Right cardiac atrium (tissue), 1 donor: Measurements from ENCODE around the genes STEAP4, CFAP69 and MTERF1.

DNA sequence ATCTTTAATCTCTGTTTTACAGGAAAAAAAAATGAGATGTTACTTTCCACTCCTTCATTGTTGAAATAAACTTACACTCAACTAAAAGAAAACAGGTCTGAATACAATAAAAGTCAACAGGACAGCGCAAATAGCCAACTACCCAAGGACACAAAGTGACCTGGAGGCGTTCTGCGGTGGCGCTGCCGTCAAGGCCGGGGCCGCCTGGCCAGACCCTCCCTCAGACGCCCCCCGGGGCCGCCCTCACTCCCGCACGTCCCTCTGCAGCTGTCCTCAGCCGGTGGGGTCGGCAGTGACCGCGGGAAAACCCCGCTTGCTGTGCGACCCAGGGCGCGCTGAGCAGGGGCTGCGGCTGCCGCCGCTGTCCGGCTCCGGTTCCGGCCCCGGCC, 547 bp downstream of the SLC25A40 start:
- PRO-cap = no peak

GRCh38 chr7:87926419-87927277, 7.4 kb upstream of the ADAM22 start:
- PRO-cap = no peak

DNA sequence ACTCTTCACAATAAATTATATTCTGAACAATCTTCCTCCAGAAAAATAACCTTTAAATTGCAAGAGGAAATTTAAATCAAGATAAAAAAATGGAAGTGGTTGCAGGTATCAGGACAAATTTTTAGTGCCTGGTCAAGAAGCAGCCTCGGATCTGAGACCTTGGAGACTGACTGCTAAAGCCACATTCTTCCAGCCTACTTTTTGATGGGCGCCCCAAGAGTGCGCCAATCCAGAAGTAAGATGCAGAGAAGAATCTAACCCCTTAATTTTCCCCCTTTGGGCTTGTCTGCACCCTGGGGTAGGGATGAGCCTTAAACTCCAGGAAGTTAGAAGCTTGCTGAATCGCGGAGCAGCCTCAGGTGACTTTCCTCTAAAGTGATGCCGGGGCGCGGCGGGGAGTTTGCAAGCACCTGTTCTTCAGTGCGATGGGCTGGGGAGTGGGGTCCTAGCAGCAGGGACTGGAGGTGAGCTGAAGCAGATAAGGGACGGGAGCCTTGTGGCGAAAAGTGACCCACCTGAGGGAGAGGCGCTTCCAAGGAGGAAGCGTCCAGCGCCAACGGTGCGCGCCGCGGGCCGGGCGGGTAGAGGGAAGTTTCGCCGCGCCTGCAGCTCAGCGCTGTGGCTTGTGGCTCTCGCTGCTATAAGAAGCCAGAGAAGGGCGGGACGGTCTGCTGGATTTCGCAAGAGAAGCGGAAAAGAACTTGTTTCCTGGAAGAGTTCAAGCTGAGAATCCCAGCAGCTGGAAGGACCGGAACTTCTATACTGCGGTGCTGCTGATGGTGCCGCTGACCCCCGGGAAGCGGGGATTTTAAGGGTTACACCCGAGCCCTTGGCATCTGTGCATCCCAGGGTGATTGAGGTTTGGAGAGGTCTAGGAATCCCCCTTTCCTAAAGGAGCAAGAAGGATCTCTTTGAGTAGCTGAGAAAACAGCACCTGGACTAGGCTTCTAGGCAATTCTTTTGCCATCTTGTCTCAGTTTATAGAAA, at the start of gene STEAP4:
TSS of gene STEAP4 (minus strand) at position 618 of the 987 bp plus-strand sequence.
- PRO-cap = bidirectional peak, plus-strand start at position 726 of the sequence, minus-strand start at position 615 of the sequence

- PRO-cap = no peak
Measured at GRCh38 chr7:88346935-88347604, 40.4 kb upstream of the STEAP4 start.

DNA sequence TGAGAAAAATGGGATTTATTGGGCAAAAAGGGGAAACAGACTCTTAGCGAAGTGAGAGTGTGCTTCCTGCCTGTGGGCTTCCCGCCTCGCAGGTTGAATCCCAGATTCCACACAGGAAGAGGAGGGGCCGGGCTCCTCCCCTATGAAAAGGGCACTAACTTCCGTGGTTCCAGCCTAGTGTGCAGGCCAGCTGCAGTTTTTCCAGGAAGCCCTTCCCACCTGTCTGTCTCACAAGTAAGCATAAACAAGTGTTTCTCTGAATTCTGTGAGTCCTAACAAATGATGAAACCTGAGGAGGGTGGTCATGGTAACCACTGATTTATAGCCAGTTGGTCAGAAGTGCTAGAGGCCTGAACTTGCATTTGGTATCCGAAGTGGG, 54.6 kb upstream of the STEAP4 start:
- PRO-cap = no peak

- PRO-cap = bidirectional peak, plus-strand start at chr7:88758997, minus-strand start at chr7:88758944
Measured at GRCh38 chr7:88758810-88759190, 700 bp upstream of the ZNF804B start.

GRCh38 chr7:90118536-90119097, 35.7 kb upstream of the STEAP1 start:
- PRO-cap = no peak

- PRO-cap = no peak
Measured at GRCh38 chr7:90214329-90215324, 3.1 kb downstream of the STEAP2 start.

- PRO-cap = no peak
Measured at GRCh38 chr7:90222826-90223290, 11.3 kb downstream of the STEAP2 start.

- PRO-cap = no peak
Measured at GRCh38 chr7:90229633-90230474, 15.1 kb upstream of the CFAP69 start.

- PRO-cap = no peak
Measured at GRCh38 chr7:90231298-90231692, 13.7 kb upstream of the CFAP69 start.

GRCh38 chr7:90244427-90245557, at the start of gene CFAP69:
Gene CFAP69 (plus strand): TSS chr7:90245174.
- PRO-cap = bidirectional peak, plus-strand start at chr7:90245226, minus-strand start at chr7:90245085

DNA sequence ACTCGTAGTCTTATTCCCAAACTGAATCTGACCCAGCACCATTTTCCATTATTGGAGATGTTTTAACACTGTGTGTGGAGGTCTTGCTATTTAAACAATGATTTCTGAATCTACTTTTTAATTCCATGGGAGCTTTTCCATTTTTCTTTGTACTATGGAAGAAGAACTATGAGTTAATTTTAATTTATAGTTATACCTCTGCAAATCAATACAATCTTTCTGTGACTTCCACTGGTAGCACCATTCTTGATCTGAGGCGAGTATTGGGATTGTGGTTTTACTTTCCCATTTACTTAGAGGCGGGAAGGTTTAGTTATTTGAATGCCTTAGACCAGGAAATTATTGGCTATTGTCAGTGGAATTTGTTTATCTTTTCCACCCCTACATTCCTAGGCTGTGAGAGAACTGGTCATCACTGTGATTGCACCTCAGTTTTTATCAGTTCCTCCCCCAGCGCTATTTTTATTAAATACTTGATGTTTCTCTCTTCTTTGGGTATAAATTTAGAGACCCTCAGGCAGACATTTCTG, 29.8 kb downstream of the CDK14 start:
- PRO-cap = no peak

DNA sequence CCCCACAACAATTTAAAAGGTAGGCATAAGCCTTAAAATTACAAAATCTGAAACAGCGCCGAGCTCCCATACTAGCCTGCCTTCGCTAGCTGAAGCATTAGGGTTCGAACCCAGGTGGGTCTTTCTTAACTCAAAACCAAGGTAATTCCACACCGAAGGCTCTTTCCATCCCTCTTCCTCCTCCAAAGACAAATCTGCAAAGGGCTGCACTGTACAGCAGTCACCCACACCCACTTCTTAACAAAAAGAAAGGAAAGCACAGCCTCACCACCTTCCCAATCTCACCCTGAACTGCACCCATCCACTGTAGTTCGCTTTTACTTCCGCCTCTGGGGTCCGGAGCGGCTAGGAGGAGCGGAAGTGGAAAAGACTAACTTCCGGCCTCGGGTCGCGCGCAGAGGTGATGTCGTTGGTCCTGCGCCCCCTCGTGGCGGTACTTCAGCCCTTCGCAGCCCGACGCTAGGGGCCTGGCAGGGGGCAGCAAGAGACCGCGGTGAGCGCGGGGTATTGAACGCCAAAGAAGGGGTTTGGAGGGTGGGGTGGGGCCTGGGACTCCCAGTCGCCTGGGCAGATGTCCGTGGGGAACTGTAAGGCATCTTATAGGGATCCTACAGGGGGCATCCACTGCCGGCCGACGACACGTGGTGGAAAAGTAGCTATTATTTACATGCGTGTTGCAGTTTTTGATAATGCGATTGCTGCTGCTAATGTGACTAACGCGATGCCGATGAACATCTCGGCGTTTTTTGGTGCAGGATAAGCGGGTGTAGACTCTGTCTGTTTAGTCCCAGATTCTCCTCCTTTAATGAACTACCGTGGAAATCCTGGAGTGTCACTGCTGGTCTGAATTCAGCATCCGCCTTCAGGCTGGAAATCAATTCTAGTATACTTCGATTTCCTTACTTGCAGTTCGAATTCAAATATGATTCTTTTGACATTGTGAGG, at the start of gene MTERF1:
TSS of gene MTERF1 (minus strand) at position 331 of the 945 bp plus-strand sequence.
- PRO-cap = bidirectional peak, plus-strand start at position 456 of the sequence, minus-strand start at position 322 of the sequence

DNA sequence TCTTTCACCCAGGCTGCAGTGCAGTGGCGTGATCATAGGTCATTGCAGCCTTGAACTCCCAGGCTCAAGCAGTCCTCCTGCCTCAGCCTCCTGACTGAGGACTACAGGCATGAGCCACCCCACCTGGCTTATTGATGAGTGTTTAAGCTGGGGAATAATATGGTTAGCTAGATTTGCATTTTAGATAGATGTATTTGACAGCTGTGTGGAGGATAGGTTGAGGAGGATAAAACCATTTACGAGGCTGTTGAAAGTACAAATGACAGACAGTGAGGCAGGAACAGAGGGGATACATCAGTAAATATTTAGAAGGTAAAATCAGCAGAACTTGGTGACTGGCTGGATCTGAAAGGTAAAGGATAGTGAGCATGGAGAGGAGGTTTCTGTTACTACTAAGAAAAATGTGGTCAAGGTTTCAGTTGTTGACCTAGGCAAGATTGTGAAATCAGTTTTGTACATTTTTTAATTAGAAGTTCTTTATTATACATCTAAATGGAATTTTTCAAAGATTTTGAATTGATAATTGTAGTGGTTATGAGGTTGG, 12.3 kb downstream of the AKAP9 start:
- PRO-cap = no peak

DNA sequence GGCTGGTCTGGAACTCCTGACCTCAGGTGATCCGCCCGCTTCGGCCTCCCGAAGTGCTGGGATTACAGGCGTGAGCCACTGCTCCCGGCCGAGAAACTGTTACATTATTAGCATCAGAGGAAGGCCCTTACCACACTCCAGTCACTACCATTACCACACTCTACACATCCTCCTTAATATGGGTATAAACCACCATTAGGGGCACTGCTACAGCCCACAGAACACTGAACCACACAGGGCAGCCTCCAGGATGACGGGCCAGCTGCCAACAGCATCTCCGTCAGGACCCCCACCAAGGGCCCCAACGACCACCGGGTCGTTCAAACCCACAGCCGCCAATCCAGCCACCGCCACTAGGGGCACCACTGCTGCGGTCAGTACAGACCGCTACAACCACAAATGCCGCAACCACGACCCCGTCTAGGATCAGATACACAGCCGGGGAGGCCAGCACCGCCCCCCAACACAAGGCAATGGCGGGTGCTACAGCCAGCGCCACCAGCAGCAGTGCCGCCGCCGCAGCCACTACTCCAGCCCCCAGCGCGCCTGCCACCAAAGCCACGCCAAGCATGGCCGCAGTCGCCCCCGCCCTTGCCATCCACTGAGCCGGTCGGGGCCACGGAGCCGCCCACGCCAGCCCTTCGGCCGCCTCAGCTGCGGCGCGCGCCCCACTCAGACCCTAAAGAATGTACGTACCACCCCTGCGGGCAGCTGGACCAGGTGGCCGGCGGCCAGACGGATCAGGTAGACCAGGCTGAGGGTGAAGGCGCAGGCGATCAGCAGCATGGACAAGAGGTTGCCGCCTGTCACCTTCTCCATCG, 590 bp downstream of the CYP51A1 start:
- PRO-cap = unidirectional peak, plus-strand start at position 463 of the sequence

DNA sequence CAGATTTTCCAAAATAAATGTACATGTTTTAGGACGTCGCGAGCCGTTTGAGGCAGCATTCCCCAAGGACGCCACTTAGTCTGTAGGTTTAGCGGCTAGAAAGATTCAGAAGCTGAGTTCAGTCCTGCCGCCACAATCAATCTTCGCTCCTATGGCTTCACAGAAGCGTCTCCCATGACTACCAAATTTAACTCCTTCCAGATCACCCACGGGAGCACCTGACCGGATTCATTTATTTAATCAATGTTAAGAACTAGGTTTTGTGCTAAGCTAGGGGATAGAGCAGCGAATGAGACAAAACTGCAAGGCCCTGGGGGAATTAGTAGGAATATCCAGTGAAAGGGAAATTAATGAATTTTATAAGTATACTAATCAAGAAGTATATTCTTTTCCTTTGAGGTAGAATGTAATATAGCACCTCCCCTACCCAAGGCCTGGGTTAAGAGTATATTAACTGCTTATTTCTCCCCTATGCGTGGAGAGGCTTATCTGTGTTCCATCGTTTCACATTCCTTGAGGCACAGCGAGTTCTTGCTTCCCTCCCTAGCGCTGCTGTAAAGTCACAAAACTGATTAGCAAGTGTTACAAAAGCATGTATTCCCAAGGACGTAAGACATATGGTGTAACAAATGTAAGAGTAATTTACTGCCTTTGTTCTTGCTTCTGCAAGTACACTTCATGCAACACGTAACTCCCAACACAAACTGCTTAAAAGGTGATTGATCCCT, 1.0 kb upstream of the CYP51A1 start:
- PRO-cap = no peak

- PRO-cap = no peak
Measured at GRCh38 chr7:92244674-92245174, 990 bp downstream of the KRIT1 start.

DNA sequence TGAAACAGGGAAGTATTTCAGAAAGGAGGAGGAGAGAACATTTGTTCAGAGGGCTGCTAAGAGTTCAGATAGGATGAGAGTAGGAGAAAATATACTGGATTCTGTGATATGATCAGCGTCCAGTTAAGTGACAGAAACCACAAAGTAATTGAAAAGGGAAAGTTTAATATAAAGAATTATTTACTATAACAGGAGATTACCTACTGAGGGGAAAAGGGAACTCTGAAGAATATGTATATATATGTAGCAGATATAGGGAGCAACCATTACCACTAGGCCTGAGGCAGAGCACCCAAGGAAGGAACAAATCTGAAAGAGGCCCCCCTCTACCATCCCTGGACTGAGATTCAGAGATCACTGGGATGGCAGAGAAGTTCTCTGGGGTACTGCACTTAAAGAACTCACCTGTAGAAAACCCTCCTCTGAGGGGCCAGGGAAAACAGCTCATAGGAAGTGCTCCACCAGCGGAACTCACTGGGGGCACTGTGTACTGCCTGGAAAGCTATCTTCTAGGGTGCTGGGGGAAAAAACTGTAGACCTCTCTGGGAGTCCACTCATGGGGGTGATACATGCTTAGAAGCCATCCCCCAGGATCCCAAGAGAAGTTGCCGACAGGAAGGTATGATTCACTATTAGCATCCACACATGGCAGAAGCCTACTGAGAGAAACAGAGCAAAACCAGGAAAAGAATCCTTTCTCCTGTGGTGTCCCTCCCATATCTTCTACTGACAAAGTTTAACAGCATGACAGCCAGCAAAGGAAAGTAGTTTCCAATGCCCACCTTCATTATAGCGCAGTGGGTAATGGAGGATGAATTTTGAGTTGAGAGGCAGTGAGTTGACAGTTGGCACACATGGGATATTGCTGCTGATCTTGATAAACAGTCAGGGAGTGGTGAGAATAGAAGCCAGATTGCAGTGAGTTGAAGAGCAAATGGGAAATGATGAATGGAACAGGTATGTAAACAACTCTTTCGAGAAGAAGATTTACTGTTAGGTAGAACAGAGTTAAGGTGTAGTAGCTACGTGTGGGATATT, 20.7 kb downstream of the ANKIB1 start:
- PRO-cap = no peak

DNA sequence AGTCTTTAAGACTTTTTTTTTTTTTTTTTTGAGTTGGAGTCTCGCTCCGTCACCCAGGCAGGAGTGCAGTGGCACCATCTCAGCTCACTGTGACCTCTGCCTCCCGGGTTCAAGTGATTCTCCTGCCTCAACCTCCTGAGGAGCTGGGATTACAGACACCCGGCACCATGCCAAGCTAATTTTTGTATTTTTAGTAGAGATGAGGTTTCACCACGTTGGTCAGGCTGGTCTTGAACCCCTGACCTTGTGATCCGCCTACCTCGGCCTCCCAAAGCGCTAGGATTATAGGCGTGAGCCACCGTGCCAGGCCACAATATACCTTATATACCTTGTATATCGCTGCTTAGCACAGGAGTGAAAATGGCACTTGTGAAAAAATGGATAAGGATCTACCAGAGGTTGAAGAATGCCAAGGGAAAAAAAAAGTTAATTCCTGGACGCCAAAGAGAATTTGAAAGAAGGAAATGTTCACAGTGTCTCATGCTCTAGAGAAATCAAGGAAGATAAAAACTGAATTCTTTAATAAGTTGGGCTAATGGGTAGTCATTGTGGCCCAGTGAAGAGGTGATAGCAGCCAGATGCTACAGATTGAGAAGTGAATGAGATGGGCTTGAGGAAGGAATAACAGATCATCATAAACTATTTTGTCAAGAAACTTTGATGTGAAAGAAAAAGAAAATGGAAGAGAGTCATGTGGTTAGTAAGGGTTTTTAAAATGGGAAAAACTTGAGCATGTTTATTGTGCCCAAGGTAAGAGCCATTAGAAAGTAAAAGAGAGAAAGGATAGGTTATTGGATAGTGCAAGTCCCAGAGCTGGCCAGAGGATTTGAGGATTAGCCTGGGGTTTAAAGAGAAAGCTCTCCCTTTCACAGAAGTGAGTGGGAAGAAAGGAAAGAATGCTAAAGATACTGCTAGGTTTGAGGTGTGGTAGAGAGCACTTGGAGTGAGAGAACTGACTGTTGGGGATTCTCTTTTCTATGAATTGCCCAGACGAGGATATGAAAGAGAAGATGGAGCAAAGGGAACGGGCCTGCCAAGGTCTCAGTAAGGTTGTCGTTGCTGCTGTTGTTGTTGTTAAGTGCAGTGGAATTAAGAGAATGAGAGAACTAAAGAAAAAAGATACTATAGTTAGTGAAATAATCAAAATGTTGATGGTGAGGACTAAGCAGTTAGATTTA, 98.5 kb upstream of the GATAD1 start:
- PRO-cap = no peak